Hepatocyte (in vitro differentiated cells and primary cell): ENCODE measurements around a stretch of chr17.

DNA sequence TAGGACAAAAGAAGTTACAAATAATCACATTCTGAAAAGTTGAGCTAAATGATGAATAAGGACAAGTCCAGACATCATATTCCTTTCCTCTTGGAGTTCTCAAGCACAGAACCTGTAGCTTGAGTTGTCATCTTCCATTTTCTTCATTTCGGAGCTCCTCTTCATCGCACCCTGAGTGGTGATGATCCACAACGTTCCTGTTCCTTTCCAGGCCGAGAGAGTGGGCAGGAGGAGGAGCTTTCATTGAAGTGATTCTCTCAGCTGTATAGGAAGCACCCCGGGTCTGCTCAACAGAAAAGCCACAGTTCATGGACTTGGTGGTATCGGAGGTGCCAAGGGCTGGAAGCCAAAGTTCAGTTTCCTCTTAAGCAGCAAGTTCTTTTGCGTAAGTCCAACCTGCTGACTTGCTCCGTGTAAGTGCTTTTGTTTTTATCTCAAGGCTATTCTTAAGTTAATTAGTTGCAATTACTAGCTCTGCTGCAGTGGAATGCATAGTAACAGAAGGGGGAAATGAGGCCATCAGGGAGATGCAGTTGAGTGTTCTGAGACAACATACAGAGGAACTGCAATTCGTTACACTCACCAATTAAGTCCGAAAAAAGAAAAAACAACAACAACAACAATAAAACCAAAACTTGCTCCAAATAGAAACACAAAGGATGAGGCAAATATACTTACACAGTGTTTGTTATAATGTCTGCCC lies 45.0 kb upstream of the MMD start:
- RAMPAGE, long total RNA = no peak
- RRBS = no CpG with 5 or more reads among the region's 10 CpGs

DNA sequence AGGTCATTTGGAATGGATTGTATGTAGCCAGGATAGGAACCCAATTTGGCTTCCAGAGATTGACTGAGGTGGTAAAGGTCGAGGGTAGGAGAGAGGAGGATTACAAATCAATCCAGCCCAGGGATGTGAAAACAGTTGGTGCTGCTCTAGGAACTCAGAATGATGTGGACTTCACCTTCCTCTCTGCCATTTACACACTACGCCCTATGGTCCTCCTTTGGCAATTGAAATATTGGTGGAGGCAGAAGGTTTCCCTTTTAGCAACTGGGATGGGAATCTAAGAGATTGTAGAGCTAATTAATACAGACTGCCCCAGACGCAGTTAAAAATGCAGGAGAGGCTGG lies 108.5 kb upstream of the MMD start:
- RAMPAGE, long total RNA = no peak
- RRBS = no CpG with 5 or more reads among the region's 3 CpGs

DNA sequence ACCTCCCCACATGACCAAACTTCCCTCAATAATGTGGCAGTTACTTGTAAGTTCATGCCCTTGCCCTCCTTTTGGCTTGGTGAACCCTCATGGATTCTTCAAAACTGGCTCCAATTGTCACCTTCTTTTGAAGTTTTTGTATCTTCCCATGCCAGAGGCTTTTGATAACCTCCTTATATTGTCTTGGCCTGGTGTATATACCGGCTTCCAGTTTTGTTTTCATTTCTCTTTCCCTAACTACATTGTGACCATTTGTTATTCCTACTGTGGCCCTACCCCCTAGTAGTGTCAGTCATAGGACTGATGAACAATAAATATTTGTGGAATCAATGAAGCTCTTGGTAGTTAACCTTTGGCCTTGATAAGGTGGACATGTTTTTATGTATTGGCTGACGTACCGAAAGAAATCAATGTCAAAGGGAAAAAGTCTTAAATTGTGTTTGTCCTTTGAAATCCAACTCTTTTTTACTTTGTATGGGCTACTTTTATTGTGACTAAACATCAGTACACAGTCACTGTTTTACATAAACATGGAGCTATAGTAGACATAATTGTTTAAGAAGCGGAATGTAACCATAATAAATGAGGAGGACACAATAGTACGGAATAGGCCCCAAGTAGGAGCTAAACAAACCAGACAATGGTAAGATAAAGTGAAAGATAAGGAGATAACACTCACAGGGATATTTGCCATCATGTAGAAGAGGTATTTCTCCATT lies 109.7 kb upstream of the MMD start:
- RAMPAGE, long total RNA = no peak
- RRBS = no CpG with 5 or more reads among the region's 5 CpGs

DNA sequence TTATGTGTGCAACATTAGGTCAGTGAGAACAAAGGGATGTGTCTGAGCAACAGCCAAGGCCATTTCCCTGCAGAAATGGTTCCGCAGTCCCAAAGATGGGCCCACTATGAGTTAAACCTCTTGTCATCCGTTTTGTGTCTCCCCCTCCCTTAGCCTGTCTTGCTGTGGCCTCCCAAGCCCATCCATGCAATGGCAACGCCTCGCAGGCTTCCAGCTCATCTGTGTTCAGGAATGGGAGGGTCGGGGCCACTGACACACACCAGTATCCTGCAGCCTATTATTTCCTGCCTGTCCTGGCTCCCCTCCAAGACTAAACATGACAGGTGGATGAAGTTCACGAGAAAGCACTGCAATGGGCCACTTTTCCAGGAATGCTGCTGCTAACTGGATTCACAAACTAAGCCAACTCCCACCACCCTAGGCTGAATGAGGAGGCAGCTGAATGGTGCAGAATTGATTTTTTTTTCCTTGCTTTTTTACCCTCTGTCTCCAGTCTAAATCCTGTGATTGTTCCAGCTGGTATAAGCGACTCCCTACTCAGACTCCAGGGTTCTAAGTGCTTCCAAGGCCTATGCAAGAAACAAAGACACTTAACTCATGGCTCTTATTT lies 23.5 kb downstream of the TMEM100 start:
- RAMPAGE, long total RNA = no peak
- RRBS = no CpG with 5 or more reads among the region's 7 CpGs

DNA sequence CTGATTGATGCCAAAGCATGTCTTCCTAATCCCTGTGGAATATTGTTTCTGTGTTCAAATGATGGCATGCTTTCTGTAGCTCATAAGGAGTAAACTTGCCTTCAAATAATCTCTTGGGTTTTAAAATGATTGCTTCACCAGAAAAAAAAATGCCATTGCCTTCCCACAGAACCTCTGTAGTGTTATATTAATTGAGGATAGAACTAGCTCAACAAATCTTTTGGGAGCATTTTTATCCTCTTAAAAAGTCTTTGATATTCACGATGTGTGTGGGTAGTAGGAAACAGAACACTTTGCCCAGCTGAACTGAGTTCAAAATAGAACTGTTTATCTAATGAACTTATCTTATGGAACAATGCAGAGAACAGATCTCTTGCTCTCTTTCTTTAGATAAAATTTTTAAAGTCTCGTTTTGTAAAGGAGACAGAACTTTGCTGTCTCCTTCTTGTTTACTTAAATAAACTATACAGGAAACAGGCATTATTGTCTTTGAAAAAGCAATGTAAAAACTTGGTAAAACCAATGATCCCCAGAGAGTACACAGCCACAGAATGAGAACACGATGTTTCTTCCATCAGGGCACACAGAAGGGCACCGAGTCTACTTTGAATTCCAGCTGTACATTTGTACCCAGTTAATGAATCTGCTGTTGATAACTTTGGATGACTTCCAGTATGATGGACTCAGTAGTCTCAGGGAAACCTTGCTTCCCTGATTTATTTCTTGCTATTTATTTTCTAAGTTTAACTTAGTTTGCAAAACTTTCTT lies 8.0 kb upstream of the TMEM100 start:
- RAMPAGE, long total RNA = no peak
- RRBS = no CpG with 5 or more reads among the region's 4 CpGs

GRCh38 chr17:55833526-55833883 lies 82.7 kb downstream of the PCTP start:
- RAMPAGE, long total RNA = no peak
- RRBS = no CpG with 5 or more reads among the region's 3 CpGs

- RAMPAGE, long total RNA = no peak
- RRBS = no CpG with 5 or more reads among the region's 2 CpGs
Observed at GRCh38 chr17:56835977-56836222, 1.9 kb downstream of the DGKE start.

GRCh38 chr17:56909988-56910633 lies 3.7 kb downstream of the TRIM25 start:
- RAMPAGE, long total RNA = no peak
- RRBS = no CpG with 5 or more reads among the region's 7 CpGs

DNA sequence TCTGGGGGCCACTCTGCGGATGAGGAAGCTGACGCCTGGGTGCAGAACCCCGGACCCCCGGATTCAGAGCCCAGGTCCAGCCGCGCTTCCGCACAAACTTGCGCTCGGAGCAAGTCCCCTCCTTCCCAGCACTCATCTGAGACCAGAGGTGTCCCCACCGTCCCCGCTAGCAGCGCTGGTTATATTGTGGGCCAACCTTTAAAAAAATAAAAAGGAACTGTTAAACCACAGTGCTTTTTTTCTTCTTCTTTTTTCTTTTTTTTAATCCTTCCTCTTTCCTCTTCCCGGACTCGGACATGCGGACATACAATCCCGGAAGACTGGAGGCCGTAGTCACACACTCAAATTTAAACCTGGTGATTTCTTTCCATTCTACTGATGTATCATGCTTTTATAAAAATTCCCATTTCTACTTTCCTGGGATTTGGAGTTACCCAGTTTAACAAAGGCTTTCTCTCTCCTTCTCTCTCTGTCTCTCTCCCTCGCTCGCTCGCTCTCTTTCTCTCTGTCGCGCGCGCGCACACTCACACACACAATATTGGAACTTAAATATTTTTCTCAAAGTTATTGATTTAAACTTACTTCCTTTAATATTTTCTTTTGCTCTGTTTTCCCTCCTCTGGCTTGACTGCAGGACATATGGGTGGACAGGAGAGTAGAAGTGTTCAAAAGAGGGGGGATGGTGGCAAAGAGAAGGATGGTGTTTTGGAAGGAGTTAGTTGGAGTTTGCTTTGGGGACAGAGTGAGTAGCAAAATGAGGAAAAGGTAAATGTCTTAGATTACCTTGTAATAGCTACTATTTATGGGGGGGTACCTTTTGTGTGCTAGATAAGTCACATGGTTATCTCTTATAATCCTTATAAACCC lies 688 bp upstream of the TRIM25 start:
- RAMPAGE, long total RNA = no peak
- RRBS = 2% methylated on average over 3 of the region's 25 CpGs

- RAMPAGE, long total RNA = no peak
- RRBS = no CpG with 5 or more reads among the region's 5 CpGs
Observed at GRCh38 chr17:57035371-57035815, 49.7 kb upstream of the AKAP1 start.

GRCh38 chr17:57255506-57255914 lies 813 bp upstream of the MSI2 start:
- RAMPAGE, long total RNA = no peak
- RRBS = 3% methylated on average over 7 of the region's 17 CpGs

DNA sequence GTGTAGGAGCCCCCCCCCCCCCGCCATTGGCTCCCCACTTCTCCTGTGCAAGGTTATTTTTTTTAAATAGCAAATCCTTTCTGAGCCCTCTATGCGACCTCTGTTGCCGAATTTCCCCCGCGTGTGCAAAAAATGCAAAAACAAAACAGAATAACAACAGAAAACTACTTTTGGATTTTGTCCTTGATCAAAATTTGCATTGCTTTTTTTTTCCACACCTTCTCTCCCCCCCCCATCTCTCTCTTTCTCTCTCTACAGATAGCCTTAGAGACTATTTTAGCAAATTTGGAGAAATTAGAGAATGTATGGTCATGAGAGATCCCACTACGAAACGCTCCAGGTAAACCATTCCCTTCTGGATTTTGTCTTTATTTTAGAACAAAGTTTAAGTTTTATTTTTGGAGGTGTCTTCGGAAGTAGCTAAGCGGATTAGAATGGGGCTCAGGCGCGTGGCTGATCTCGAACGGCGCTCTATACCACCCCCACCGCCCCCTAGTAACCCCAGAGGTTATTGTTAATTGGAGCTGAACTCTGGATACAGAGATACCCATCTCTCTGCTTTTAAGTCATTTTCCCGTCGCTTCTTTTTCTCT lies 981 bp downstream of the MSI2 start:
- RAMPAGE, long total RNA = no peak
- RRBS = no CpG with 5 or more reads among the region's 17 CpGs

DNA sequence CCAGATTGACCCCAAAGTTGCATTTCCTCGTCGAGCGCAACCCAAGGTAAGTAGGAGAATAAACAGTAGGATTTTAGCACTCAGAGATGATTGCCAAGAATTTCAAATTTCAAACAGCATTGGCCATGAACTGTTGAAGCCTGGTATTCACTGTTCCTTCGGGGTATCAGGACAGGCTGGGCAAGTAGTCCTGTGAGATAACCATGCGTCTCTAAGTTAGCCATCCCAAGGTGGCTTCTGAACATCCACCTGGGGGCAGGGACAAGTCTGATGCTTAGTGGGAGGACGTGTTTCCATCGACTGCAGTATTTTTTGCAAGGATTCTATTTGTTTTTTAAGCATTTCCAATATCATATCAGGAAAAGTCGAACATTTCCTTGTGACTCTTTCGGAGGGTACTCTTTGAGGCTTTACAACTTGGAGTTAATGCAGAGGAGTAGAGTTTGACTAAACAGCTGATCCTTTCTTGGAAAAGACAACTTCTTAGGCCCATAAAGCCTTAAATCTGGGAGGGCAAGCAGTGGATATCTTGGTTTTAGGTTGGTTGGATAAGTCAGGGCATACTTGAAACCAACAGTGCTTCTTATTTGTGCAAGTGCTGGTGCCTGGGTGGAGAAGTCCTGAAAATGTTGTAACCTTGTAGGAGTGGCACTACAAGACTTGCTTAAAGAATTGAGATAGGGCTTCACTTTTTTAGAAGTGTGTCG lies 6.0 kb downstream of the MSI2 start:
- RAMPAGE, long total RNA = no peak
- RRBS = no CpG with 5 or more reads among the region's 10 CpGs

DNA sequence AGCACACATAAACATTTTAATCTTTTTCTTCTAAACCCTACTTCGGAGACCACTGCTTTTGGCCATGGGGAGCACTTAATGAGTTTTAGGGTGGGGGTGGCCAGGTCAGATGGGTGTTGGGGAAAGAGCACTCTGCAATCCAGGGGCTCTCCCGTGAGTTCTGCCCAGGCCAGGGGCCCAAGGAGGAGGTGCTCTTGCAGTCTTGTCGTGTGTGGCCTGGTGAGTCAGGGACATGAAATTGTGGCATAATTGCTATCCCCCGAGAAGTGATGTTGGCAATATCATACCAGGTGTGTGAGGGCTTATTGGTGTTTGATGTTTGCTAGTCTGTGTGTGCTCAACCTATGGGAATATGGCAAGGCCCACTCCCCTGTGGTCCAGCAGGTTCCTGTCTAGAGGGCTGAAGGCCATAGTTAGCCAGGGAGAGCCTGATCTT lies 24.5 kb downstream of the MSI2 start:
- RAMPAGE, long total RNA = no peak
- RRBS = no CpG with 5 or more reads among the region's 4 CpGs

GRCh38 chr17:57287712-57288775 lies 31.7 kb downstream of the MSI2 start:
- RAMPAGE, long total RNA = no peak
- RRBS = no CpG with 5 or more reads among the region's 17 CpGs

- RAMPAGE, long total RNA = no peak
- RRBS = no CpG with 5 or more reads among the region's 5 CpGs
Observed at GRCh38 chr17:57329949-57330417, 73.7 kb downstream of the MSI2 start.

DNA sequence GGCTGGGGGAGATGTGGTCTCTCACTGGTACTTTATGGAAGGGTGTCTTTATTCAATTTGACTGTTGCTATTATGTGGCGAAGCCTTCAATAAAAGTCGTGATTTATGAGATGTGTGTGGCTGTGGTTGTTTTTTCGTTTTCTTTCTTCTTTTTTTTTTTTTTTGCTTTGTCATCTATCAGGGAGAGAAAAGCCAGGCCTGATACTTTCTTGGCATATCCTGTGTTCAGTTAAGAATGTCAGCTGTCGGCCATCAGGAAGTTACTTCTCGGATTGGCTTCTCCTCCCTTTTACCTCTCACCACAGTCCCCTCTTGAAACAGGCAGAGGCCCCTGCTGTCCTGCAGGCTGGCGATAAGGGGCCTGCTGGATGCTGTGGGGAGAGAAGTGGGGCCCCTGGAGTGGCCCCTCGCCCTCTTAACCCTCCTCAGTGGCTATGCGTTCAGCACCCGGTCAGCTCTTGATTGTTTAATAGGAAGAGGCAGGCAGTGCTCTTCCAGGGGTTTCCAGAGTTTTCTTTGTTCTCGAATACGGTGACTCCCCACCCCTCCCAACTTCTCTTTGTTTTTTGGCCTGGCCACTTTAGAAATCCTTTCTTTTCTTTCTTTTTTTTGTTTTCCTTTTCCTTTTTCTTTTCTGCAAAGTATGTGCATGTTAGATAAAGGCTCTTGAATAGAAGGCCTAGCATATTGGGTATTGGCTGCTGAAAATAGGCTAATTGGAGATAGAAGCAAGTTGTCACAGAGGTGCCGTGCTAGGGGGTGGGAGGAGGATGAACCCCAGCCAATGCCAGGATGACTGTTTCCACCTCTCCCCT lies 123.2 kb downstream of the MSI2 start:
- RAMPAGE, long total RNA = no peak
- RRBS = no CpG with 5 or more reads among the region's 12 CpGs

DNA sequence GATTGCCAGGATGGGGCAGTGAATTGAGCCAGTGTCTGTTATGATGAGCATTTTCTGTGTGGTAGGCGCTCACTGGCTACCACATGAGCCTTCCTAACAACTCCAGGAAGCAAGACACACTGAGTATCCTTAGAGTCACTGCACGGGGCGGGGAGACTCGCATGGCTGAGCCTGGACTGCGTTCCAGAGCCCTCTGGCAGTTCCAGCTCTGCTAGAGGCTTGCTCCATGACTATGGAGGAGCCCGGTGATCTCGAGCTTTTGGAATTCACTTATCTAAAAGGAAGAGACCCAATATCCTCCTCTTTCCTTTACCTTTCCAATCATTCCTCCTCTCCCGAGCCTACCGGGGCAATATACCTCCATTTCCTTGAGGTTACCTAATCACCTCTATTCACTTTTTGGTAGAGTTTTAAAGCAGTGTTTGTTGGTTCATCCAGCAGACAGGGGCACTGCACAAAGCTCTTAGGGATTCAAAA lies 225.8 kb downstream of the CCDC182 start:
- RAMPAGE, long total RNA = no peak
- RRBS = 96% methylated on average over 4 of the region's 9 CpGs

GRCh38 chr17:57862855-57863357 lies 13.1 kb upstream of the MRPS23 start:
- RAMPAGE, long total RNA = no peak
- RRBS = 82% methylated on average over 3 of the region's 7 CpGs

GRCh38 chr17:57866915-57867579 lies 17.2 kb upstream of the MRPS23 start:
- RAMPAGE, long total RNA = no peak
- RRBS = no CpG with 5 or more reads among the region's 13 CpGs